ENCODE measurements around a stretch of chr16.

GRCh38 chr16:85707633-85708279 is 19.0 kb upstream of the GINS2 start:
- RAMPAGE, long total RNA, result no peak
- RRBS, result 88% methylated on average over 9 of the region's 19 CpGs

GRCh38 chr16:85735002-85735827 is 15.7 kb downstream of the C16orf74 start:
- RAMPAGE, long total RNA, result no peak
- RRBS, result 34% methylated on average over 2 of the region's 20 CpGs

GRCh38 chr16:85859249-85859644 is 39.7 kb upstream of the IRF8 start:
- RAMPAGE, long total RNA, result no peak
- RRBS, result no CpG with 5 or more reads among the region's 5 CpGs

DNA sequence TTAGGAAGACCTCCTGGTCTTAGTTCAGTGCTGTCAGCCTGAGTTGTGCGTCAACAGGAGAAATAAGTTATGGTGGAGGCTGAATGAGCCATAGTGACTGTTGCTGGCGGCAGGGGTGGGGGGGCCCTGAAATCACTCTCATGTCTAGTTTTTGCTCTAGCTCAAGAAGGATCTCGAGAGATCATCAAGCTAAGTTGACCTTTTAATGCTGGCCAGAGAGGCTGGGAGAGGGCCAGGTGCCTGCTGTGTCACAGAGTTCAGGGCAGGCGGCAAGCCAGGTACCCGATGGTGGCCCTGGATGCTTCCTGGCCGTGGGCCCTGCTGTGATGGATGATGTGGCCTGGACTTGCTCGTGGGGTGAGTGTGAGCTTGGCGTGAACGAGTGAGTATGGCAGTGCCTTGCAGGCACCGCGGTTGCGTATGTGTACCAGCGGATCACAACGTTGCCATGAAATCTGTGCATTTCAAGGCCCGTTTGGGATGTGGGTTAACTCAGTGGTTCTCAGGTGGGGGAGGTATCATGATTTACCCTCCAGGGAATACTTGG is 7.3 kb downstream of the IRF8 start:
- RAMPAGE, long total RNA, result no peak
- RRBS, result no CpG with 5 or more reads among the region's 15 CpGs

- RAMPAGE, long total RNA, result no peak
- RRBS, result no CpG with 5 or more reads among the region's 13 CpGs
These were observed 12.3 kb downstream of the IRF8 start for GRCh38 chr16:85911062-85911798.

- RAMPAGE, long total RNA, result no peak
- RRBS, result 65% methylated on average over 6 of the region's 27 CpGs
These were observed 79.4 kb downstream of the IRF8 start for GRCh38 chr16:85978211-85978867.

GRCh38 chr16:86200640-86201086 is 301.7 kb downstream of the IRF8 start:
- RAMPAGE, long total RNA, result no peak
- RRBS, result no CpG with 5 or more reads among the region's 8 CpGs

- RAMPAGE, long total RNA, result no peak
- RRBS, result no CpG with 5 or more reads among the region's 12 CpGs
These were observed 270.9 kb upstream of the FOXF1 start for GRCh38 chr16:86239445-86239902.

- RAMPAGE, long total RNA, result no peak
- RRBS, result 4% methylated on average over 5 of the region's 52 CpGs
These were observed 223.2 kb upstream of the FOXF1 start for GRCh38 chr16:86286905-86287749.

GRCh38 chr16:86298557-86299309 is 211.6 kb upstream of the FOXF1 start:
- RAMPAGE, long total RNA, result no peak
- RRBS, result 21% methylated on average over 2 of the region's 13 CpGs

- RAMPAGE, long total RNA, result no peak
- RRBS, result no CpG with 5 or more reads among the region's 11 CpGs
These were observed 209.6 kb upstream of the FOXF1 start for GRCh38 chr16:86300781-86301106.

DNA sequence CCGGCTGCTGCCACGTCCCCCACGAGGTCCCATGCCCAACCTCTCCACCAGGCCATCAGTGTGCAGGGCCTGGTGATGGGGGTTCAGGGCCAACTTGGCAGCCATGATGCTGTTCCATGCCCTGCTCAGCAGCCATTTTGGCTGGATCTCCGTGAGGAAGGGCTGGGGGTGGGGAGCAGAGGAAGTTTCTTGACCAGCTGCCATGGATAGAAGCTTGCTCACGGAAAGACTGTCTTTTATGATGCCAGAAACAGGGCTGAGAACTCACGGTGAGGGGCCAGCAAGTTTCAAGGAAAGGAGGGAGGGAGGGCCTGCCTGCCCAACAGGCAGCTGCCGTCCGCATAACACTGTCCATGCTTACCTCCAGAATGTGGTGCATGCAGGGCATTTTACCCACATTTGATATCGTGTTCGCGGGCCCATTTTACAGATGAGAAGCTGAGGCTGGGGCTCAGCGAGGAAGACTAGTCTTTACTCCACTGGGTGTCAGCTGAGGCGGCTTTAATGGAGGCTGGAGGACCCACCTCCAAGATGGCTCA is 47.6 kb upstream of the FOXF1 start:
- RAMPAGE, long total RNA, result no peak
- RRBS, result no CpG with 5 or more reads among the region's 13 CpGs

DNA sequence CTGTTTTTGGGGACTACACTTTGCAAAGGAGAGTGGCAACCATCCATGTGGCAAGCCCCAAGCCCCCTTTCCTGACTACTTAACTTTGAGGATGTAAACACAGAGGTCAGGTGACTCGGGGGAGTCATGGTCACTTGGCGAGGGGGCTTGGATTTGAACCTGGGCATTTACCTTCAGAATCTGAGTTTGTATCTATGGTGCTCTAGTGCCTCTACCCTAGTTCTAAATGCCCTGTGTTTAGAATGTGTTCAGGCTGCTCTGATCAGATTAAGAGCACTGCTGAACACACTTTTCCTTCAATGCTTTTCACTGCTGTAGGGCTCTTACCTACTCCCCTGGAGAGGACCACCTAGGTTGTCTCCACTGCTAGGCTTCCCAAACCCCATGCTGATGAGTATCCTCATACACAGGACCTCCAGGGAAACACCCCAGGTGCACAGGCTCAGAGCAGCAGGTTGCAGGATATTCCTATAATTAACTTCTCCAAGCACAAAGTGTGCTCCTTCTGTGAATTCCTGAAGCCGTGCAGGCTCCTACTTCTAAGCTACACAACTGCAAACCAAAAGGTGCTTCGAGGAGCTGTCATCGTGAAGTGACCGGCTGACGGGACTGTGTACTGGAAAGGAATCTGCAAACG is 21.9 kb upstream of the FOXF1 start:
- RAMPAGE, long total RNA, result no peak
- RRBS, result no CpG with 5 or more reads among the region's 8 CpGs

DNA sequence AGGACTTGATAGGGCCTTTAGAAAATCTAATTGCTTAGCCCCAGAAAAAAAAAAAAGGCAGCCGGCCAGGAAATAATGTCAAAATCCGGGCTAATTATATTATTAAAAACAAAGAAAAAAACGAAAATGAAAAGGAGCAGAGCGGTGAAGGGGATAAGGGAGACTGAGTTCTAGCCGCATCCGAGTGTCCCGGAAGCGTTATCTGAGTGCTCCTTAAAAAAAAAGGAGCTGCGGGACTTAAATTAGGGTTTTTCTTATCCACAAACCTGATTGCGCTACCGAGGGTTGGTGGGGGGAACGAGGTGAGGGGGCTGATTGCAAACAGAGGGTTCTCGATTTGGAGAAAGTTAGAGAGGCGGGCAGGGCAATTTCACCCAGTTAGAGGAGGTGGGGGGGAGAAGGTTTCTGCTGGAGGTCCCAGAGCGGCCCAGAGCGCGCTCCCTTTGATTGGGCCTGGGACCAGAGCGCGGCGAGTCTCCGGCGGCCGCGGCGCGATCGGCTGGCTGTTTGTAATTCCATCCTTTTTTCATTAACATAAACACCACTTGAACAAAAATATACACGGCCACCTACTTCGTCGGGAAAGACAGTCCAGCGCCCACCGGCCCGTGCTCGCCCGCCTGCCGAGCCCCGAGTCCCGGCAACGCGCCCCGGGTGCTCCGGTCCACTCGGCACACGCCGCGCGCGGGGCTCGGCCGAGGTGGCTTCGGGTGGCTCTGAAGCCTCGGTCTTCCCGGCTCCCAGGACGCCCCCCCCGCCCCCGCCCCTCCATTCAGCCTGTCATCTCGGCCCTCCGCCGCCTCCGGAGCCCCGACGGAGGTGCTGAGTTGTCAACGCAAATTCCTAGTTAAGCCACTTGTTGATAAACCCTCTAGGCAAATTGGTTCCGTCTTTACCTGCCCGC is 13.4 kb upstream of the FOXF1 start:
- RAMPAGE, long total RNA, result no peak
- RRBS, result 4% methylated on average over 32 of the region's 65 CpGs

DNA sequence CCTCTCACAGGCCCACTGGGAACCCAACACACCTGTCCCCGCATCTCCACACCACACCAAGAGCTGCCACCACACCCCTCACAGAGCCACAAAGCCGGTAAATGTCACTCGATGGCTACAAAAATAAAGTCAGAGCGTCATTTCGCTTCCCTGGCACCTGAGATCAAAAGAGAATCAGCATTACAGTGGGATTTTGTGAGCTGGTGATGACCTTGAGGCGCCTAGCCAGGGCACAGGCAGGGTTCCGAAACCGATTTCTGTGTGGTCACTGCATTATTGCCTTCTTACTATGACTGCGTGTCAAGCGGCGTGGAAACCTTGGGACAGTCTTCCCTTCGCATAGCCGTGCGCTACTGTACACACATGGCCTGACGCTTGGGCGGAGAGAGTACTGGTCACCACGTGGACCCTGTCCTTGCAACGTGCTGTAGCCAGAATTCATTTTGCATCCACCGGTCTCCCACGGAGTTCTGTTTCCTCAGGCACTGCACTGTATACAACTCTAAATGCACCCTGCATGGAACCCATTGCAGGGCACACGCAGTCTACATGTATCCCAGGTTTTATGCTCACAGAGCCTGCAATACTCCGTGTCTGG is 5.9 kb upstream of the FOXF1 start:
- RAMPAGE, long total RNA, result no peak
- RRBS, result no CpG with 5 or more reads among the region's 22 CpGs

DNA sequence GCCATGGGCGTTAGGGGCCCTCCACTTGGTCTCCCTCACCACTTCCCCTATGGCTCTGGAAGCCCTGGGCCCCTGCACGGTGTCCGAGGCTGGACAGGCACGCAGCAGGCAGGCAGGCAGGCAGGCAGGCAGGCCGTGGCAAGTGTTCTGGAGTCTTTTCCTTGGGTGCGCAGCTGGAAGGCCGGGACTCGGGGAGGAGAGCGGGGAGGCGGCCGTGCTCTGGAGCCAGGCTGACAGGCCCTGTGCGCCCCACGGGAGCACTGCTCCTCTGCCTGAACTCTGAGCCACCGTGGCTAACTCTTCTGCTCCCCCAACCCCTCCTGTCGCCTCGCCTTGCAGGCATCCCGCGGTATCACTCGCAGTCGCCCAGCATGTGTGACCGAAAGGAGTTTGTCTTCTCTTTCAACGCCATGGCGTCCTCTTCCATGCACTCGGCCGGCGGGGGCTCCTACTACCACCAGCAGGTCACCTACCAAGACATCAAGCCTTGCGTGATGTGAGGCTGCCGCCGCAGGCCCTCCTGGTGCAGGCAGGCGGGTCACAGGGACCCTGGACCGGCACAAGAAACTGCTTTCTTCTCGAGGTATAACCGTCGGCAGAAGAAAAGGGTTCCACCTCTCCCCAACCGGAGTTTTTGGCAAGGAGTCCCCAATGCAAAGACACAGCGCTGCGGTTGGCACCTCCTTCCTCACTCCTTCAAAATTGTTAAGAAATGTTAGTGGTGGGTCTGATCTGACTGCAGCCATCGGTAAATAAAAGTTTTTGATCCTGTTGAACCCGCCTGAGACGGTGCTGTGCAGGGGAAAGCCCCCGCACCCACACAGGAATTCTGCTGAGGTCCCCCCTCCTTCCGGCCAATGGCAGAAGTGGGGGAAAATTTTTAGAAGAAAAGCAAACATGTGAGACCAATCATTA is 2.5 kb downstream of the FOXF1 start:
- RAMPAGE, long total RNA, result no peak
- RRBS, result 1% methylated on average over 4 of the region's 42 CpGs

DNA sequence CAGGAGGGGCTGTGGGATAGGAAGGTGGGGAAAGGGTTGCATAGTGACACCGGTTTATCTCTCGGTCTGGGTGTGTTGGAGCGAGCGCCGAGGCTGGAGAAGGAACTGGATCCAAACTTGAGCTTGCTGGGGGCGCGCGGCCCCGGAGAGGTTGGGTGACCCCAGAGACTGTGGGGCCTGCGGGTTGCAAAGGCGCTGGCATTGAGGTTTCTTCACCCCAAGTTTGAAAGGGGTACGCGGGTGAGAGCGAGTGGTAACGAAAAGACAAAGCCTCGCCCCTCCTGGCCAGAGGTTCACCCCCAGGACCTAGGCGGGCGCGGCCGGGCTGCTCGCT is 2.0 kb upstream of the FOXL1 start:
- RAMPAGE, long total RNA, result no peak
- RRBS, result 3% methylated on average over 9 of the region's 21 CpGs

GRCh38 chr16:86609250-86609685 is 30.9 kb downstream of the FOXL1 start:
- RAMPAGE, long total RNA, result no peak
- RRBS, result no CpG with 5 or more reads among the region's 6 CpGs

DNA sequence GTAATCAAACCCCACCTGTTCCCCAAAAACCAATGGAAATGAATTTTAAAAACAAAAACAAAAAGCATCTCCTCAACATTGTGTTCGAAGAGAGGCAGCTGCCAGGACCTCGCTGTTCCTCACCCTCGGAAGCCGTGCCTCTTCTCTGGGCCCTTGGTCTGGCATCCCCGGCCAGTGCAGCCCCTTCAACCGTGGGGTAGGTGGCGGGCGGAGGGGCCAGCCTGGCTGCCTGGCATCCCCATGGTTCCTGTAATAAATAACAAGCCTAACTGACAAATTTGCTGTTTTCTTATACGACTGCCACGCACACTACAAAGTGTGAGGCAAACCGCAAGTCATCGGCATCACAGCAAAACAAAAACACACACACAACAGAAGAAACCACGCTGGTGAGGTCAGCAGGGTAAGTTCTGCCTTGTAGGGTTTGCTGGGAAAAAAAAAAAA is 162.5 kb downstream of the FOXL1 start:
- RAMPAGE, long total RNA, result no peak
- RRBS, result no CpG with 5 or more reads among the region's 13 CpGs

DNA sequence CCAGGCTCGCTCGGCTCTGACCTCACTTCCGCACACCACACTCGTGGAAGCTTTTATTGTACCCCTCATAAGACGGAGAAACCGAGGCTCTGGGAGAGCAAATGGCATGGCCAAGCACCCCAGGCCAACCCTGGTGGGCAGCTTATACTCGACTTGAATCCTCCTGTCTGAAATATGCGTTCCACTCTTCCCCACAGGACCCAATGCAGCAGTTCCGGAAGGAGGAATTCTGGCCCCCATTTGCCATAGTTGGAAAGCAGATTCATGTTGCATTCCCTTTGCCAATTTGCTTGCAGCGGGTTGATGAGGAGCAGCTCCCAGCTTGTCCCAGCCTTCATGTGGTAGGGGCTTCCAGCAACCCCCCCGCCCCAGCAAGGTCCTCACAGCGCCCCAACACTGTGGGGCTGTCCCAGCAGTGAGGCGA is 356.3 kb downstream of the C16orf95 start:
- RAMPAGE, long total RNA, result no peak
- RRBS, result no CpG with 5 or more reads among the region's 13 CpGs